ENCODE results near the genes IFNA7 and KLHL9.

- PRO-cap, result bidirectional peak, plus-strand start at chr9:20622084, minus-strand start at chr9:20621938
These were observed 762 bp downstream of the MLLT3 start for GRCh38 chr9:20621194-20622279.

- PRO-cap, result no peak
These were observed 30.3 kb downstream of the HACD4 start for GRCh38 chr9:21001130-21001476.

DNA sequence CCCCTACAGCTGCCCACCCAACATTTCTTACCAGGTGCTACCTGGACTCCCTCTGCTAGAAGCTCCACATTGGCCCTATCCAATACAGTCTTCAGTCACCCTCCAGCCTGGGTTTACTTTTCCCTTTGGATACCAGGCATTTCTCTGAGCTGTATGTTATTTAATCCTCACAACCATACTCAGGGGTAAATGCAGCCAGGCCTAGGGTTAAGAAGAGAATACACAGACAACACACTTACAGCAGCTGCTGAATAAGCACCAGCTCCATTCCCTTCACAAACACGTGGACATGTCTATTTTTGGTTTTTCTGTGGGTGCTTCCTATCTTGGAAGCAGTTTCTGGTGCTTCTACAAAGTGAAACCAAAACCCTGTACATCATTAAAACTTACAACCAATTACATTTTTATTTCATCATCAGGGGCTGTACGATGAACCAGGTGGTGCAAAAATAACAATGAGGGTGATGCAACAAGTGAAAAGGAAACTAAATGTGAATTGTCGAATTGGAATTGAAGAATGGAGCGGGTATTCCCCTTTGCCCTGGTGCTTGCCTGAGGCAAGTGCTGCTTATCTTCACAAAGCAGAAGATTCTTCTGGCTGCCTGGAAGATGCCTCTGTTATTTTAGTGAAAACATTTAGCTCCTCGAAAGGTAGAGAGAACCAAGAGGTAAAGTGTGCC lies 18.5 kb upstream of the IFNB1 start:
- PRO-cap, result no peak

- PRO-cap, result no peak
These were observed at the start of gene IFNA7 for GRCh38 chr9:21202071-21202440. TSS of gene IFNA7 (minus strand) at chr9:21202205.

DNA sequence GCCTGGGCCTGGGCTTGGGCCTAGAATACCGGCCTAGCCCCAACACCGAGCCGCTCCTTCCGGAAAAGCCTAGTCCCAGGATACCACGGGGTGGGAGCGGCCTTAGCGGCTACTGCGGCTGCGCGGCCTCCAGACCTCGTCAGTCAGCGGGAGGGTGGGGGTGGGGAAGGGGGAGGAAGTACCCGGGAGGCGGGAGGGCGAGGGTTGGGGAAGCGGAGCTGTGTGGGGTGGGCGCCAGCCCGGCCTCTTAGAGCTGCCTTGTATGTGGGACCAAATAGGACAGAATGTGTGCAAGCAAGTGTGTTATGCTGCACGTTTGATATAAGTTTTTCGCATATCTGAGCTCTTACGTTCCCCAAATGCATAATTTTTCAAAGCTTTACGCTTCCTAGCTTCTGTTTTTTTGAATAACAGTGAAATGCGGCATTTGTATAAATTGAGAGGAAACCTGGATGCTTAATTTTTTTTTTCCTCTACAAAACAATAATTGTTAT lies at the start of gene KLHL9:
Gene KLHL9 (minus strand): TSS at position 85 of the 494 bp plus-strand sequence.
- PRO-cap, result bidirectional peak, plus-strand start at position 181 of the sequence, minus-strand start at position 61 of the sequence

GRCh38 chr9:21402789-21403300 lies 6.1 kb upstream of the IFNA8 start:
- PRO-cap, result no peak

- PRO-cap, result no peak
These were observed 119.5 kb upstream of the MTAP start for GRCh38 chr9:21682907-21683395.

DNA sequence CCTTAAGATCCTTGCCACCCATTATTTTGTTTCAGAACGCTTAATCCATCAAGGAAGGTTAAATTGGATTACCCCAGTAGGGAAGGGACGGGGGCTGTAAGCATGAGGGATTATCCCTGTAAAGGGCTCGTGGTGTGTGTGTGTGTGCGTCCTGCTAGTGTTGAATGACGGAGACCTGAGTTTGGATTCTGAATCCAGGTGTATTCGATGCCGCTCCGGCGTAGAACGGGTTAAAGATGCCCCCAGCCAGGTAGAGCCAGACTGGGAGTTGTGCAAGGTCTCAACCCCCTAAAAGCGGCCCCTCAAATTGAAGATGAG lies 798 bp upstream of the MTAP start:
- PRO-cap, result no peak

GRCh38 chr9:21836652-21836895 lies 34.1 kb downstream of the MTAP start:
- PRO-cap, result no peak

GRCh38 chr9:21854417-21855477 lies 52.3 kb downstream of the MTAP start:
- PRO-cap, result no peak

GRCh38 chr9:21996282-21997041 lies 12.6 kb downstream of the CDKN2B start:
- PRO-cap, result no peak

DNA sequence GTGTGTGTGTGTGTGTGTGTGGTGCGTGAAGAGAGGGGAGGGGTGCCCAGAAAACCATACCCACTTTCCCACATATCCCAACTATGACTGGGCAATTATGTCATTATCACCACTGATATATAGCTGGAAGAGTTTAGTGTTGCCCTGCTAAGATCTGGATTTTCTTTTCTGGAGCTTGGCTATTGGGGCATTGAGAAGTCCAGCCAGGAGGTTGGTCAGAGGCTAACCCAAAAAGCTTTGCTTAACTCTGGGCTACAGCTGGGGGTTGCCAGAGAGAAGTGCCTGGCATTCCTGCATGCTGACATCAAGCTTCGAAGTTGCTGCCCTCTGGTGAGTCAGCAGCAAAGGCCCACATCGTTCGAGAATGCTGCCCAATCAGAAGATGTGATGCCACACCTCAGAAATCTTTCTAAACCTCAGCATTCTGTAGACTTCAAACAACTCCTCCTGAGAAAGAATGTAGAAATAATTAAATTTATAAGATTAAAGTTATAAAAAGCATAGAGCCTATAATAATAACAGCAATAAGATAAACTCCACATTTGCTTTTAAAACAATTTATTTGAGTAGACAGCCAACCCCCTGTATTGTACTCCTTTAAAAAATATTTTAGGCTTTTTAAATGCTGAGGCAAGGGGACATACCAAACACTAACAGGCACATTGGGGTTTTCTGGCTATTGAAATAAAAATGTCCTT lies 94.2 kb upstream of the CDKN2B start:
- PRO-cap, result no peak

DNA sequence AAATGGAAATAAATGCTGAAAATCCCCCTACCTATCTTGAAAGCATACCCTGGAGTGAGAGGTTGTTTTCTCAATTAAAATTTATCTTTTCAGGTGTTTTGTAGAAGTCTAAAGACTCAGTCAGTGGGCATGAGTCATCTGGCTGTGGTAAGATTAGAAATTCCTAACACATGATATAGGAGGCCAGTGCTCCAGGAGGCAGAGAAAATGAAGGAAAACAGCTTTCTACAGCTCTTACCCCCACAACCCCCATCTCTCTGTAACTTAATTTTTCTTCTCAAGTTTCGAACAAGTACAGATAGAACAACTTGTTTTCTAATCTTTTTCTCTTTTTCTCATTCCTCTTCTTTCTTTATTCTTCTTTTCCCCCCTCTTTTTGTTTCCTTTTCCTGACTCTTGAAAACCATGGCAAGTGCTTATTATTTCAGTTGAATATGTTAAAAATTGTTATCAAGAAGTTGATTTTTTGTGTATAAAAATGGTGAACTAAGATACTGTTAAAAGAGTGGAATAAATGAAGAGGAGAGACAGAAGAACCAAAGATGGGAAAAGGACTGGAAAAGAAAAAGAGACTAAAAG lies 208.6 kb upstream of the DMRTA1 start:
- PRO-cap, result no peak

DNA sequence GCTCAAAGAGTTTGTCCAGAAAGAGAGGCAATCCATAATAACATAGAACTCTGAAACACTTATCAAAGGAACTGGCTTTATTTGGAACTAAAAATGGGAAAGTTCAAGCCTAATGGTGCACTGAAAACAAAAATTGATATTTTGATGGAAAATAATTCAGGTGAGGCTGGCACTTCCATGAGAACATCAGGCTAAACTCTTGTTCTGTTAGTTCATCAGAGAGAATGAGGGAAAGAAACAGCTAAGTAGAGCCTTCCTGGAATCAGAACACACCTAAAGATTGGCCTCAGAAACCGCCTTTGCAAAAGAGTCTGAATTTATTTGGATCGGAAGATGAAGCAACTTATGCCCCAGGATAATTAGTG lies 362.0 kb downstream of the ELAVL2 start:
- PRO-cap, result no peak

DNA sequence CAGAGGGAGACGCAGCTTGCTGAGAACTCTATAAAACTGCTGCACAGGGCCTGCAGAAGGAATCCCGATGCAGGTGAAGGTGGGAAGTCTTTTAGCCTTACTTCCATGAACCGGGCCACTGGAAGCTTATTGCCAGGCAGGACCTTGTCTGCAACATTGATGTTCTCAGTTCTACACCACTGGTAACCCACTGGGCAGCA lies 489.8 kb downstream of the TUSC1 start:
- PRO-cap, result unidirectional peak, plus-strand start at position 58 of the sequence

DNA sequence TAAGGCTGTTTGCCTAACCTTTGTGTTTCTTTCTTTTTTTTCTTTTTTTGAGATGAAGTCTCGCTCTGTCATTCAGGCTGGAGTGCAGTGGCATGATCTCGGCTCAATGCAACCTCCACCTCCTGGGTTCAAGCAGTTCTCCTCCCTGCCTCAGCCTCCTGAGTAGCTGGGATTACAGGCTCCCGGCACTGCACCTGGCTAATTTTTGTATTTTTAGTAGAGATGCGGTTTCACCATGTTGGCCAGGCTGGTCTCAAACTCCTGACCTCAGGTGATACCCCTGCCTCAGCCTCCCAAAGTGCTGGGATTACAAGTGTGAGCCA lies 298 bp upstream of the LRRC19 start:
- PRO-cap, result no peak

DNA sequence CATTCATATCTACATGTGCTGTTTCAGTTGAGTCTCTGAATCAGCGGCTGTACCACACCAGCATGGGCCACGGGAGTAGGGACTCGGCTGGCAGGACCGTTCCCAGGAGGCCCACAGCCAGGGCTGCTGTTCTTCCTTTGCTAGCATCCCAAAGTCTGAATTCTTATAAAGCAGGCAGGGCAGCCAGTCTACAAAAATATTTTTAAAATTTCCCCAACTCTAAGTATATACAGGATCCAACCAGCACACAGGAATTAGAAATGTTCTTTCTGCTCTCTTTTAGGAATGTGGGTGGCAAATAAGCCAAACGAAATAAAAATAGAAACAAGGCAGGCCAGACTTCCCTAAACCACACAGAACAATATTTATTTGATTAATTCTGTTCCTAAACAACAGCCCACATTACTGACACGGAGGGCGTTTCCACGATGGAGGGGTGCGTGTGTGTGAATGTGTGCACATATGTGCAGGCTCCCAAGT lies 42.9 kb upstream of the EQTN start:
- PRO-cap, result unidirectional peak, minus-strand start at position 150 of the sequence

GRCh38 chr9:27371179-27371627 lies 74.3 kb upstream of the EQTN start:
- PRO-cap, result no peak

DNA sequence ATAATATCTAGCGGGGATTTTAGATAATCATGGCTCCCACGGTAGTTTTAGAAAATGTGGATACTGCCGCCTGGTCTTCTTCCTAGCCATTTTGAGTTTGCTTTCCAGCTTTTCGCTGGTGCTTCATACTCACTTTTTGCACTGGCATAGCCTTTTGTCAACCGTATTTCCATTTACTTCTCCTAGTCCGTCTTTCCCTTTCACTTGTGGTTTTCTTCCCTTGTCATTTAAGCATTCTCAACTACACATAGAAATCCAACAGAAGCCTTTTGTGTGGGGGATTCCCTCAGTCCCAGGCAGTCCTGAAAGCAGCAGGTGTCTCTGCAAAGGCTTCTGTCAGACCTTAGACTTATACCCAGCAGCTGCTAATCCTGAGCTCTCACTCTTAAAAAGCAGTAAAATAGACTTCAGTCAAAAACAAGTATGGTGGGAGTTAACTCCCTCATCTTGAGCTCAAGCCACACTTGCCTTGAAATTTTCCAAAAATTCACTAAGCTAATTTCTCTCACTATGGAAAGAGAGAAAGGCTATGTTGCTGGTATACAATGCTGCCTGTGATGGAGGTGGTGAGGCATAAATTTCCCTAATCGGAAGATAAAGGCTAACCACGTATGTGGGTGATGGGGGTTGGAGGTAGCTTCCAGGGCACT lies 35.0 kb upstream of the IFNK start:
- PRO-cap, result no peak

DNA sequence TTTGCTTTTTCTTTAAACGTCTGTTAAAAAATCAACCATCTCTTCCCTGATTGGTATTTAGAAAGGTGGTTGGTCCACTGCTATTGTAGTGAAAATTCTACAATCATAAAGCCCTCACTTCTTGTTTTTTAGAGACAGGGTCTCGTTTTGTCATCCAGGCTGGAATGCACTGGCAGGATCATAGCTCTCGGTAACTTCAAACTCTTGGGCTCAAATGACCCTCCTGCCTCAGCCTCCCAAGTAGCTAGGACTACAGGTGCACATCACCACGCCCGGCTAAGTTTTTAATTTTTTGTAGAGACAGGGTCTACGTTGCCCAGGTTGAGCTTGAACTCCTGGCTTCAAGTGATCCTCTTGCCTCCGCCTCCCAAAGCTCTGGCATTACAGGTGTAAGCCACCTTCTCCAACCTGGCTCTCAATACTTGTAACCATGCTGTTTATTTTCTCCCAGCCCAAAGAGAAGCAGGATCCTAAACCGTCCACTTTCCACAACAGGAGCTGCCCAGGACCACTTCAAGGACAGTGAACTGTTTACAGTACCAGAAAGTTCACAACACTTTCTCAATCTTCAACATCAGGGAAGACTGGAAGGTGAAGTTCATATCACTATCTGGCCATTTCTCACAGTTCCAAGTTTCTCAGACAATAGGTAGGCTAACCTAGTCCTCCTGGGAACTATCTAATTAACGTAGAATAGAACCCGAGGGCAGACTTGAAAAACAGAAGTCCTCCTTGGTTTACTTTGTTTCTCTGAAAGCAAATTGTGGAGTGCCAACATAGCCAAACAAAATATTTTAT lies 1.7 kb downstream of the C9orf72 start:
- PRO-cap, result no peak

Data from anterior vena cava (tissue), 1 donor.